ENCODE data around the genes OVCH2 and RIC3.

DNA sequence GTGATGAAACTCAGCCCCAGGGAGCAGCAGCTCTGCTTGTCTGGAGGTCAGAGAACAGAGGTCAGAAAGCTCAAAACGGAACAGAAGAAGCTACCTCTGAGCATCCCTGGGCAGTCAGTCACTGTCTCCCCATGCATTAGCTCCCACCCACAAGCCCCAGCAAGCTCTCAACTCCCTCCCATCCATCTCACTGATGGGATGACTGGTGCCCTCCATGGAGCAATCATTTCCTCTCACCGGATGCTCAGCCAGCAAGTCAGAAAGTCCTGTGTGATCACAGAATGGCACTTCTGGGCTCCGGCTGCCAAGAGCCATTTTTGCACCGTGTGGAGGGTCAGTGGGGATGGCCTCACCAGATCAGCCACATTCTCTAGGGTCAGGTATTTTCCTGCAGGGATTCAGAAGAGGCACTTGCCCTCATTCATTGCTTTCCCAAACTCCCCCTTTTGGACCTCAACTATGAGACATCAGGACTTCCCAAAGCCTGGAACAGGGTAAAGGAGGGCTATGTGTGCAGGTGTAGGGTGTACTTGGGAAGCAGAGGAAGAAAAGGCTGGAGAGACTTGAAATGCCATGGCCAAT, 1.7 kb downstream of the TPP1 start:
- RRBS, result 87% methylated on average over 2 of the region's 4 CpGs

GRCh38 chr11:7251481-7251743, 292 bp upstream of the SYT9 start:
- RRBS, result 36% methylated on average over 3 of the region's 18 CpGs

GRCh38 chr11:7515420-7516074, 1.7 kb downstream of the PPFIBP2 start:
- RRBS, result no CpG with 5 or more reads among the region's 2 CpGs

DNA sequence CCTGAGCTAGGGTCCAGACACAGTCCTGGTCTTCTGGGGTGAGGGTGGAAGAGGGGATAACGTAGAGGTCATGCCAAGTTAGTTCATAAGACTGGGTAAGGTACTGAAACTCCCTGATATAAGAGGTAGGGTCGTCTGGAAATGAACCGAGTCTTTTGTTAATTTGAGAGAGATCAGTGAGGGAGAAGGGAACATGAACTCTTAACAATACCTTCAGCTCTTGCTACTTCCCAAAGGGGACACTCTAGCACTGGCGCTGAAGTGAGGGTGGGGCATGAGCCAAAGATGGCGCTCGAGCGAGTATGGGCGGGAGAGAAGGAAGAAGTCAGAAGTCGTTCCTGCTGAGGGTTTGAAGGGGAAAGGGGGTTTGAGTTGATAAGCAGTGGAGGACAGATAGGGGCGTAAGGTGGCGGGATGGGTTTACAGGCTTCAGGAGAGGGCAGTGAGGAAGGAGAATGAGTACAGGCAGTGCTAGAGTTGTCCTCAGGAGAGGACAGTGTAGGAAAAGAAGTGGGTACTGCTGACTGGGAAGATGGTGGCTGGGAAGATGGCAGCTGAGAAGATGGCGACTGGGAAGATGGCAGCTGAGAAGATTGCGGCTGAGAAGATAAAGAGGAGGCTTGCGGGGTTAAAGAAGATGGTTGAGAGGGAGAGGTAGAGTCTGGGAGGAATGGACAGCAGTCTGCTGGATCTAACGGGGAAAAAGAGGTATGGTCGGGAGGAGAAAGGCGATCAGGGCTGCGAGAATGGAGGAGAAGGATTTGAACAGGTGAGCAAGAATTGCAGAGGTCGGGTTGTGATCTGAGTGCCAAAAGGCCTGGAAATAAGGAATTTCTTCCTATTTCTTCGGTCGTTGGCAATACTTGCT, 5.0 kb downstream of the PPFIBP2 start:
- RRBS, result no CpG with 5 or more reads among the region's 21 CpGs

GRCh38 chr11:7523229-7524239, 9.7 kb downstream of the PPFIBP2 start:
- RRBS, result no CpG with 5 or more reads among the region's 7 CpGs

GRCh38 chr11:7576736-7576952, 62.8 kb downstream of the PPFIBP2 start:
- RRBS, result no CpG with 5 or more reads among the region's 8 CpGs

DNA sequence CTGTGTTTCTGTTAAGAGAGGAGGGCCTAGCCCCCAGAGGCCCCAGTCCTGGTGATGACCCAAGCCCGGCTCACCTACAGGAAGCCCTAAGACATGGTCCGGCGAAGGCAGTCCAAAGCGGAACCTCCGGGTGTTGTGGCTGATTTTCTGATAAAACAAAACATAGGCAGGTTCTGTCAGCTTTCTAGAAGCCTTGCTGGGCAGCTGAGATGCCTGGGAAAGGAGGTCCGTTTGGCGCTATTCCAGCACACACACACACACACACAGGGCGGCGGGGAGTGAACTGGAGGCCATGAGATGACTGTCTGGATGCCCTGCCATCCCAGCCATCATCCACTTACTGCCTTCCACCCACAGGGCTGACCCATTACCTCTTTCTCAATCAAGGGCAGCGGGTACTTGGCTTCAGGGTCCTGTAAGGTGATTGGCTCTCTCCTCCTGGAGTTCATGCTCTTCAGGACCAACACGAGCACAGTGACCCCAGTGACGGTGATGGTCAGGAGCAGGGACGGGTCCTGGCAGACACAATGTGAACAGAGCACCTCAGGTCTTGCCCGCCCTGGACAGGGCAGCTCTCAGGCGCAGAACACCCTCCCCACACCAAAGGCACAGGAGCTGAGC, 813 bp downstream of the CYB5R2 start:
- RRBS, result no CpG with 5 or more reads among the region's 15 CpGs

DNA sequence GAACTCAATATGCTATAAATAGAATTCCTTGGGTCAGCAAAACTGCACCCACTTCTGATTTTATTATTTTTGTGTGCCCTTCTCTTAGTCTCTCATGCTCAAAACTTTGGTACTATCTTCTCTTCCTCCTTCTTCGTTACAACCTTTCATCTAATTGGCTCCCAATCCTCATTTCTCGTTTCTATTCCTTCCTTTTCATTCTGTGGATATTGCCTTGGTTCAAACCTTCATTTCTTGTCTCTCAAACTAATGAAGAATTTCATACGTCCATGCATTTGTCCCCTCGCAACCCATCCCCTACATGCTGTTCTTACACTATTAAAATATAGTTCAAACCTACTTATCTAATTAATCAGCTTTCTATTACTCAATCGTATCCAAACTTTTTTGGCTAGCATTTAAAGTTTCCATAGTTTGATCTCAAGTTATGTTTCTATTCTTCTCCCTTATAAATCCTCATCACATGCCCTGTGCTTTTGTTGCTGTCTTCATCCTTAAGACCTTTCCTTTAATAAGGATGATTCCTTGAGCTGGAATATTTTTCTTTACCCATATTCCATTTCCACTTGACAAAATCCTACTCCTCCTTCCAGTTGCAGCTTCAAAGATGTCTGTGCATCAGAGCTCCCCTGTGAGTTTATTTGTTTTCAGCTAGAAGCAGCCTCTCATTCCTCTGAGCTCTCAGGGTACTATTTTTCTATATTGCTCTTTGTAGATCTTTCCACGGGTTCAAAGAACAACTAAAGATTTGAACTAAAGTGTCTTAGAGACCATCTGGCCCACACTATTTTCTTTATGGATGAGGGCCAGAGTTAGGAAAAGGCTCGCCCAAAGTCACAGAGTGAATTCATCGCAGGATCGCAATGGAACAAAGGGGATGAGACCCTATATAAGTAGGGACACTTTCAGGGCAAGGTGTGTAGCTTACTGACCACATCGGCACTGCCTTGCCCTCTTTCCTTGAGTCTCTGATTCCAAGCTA, 8.4 kb downstream of the OVCH2 start:
- RRBS, result no CpG with 5 or more reads among the region's 10 CpGs

GRCh38 chr11:7706243-7706882, at the start of gene OVCH2:
OVCH2 (minus strand) TSS chr11:7706477.
- RRBS, result no CpG with 5 or more reads among the region's 6 CpGs

DNA sequence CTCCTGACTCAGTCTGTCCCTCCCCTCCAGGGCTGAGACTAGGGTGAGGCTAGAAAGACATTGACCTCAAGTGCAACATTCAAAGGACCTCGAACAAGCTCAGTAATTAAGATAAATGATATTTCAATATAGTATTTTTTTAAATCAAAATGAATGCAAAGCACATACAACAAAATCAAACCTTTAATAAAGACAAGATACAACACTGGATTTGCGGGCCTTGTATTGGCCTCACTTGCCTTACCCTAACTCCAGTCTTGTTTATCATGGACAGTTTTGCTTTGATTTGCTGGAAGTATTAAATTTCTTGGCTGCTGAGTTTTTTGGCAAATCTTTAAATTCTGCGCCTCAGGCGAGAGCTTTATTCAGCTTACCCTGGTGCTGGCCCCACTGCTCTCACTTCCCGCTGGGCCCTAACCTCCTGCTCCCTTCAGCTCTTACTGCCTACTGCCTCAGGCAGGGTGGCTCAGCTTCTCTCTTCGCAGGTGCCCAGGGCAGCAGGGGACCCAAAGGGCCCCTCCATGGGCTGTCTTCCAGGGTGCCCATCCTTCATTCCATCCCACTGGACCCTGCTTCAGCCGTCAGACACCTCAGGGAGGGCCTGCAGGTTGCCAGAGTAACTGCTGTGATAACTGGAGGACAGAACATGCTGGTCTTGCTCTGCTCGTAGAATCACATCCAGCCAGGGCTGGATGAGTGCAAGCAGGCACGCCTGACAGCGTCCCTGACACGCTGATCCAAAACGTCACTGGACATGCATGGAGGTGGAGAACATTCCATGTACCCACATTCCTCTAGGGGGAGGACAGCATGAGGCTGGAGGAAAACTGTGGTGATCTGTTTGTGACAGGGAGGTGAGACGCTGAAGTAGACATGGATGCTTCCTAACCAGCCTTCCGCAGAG, 45.7 kb upstream of the TUB start:
- RRBS, result no CpG with 5 or more reads among the region's 14 CpGs

DNA sequence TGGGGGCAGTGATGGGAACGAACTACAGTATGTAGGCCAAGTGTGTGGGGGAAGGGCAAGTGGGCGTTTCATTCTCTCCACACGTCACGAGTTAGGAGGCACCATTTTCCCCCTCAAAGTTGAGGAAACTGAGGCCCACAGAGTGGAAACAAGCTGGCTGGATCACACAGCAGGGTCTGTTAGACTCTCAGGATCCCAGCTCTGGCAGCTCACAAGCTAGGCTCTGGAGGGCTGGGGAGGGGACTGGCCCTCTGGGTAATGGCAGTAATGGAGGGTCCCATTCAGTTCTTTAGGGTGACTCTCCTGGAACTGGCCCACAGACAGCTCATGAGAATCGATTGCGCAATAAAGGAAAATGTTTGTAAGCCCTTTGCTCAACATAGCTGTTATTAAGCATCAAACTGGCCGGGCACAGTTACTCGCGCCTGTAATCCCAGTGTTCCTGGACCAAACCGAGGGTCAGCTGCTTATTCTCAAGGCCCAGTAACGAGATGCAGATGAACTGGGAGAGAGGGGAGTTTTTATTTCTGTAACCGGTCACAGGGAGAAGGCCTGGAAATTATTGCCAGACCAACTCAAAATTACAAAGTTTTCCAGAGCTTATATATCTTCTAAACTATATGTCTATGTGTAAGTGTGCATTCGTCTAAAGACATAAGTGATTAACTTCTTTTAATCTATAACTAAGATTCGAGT, 24.0 kb upstream of the TUB start:
- RRBS, result no CpG with 5 or more reads among the region's 14 CpGs

GRCh38 chr11:8092657-8093082, 11.7 kb downstream of the TUB start:
- RRBS, result no CpG with 5 or more reads among the region's 5 CpGs

DNA sequence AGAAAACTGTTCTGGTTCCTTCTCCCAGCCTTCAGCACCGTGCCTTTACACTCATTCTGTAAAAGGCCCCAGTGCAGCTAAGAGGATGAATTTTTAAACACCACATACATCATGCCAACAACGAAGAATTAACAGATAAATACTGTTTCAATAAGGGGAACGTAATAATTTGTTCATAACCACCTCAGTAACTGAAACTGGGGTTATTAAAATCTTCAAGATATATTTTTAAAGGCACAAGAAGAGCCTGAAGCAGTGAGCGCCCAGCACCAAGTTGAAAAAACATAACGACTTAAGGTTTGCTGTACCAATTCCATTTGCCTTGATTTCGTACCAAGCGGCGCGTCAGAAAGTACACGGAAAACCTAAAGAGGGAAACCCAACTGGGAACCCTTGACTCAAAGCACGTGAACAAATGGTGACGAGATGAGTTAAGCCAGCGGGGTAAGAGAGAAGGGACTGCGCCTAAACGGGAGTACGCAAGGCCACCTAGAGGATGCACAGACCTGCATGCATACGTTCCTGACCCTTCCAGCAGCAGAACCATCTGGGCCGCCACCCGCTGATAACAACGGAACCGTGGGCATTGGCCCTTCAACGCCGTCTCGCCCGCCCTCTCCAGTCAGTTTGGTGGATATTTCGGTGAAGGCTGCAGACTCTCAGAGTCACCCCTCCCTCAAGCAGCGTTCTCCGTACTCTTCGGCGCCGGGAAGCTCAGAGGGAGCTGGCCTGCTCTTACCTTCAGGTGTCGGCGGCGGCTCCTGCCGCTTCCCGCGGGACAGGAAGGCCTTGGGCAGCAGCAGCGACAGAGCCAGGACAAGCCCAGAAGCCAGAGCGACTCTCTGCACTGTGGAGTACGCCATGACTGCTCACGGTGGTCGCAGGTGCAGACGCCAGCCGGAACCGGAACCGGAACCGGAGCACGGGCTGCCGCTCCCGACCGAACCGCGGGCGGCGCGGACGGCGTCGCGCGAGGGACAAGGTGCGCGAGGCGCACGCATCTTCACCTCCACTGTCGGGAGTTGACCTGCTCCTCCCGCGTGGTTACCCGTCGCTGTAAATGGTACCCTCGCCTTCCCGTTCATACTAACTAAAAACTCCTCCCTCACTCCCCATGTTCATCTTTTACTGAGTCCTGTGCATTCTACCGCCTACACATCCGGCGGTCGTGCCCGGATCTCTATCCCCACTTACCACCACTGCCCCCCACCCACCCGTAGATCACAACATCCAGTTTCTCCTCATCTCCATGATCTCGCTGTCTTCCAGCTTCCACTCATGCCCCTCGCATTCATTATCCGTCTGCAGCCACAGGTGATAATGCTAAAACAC, at the start of gene RIC3:
Gene RIC3, minus strand, starts transcription at position 899 of the 1,332 bp plus-strand sequence.
- RRBS, result no CpG with 5 or more reads among the region's 81 CpGs

DNA sequence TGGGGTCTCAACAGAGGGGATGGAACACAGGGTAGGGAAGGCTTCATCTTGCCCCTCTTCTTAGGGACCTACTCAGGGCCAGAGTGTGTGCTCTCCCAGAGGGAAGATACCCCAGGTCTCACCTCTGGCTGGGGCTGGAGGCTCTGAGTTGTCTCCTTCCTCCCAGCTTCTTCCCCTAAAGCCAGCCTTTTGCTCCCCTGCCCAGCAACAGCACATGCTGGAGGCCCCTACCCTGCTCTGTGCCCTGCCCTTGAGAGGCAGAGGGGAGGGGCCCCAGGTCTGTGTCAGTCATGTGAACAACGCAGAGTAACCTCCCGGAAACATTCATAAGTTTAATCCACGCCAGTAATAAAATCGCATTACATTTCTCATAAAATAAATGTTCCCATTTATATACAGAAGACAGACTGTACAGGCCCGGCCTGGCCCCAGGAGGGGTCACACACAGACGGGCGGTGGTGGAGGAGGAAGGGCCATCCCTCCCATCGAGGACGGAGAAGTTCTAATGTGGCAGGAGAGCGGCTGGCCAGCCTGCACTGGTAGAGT, 39.6 kb downstream of the LMO1 start:
- RRBS, result 25% methylated on average over 1 of the region's 10 CpGs

DNA sequence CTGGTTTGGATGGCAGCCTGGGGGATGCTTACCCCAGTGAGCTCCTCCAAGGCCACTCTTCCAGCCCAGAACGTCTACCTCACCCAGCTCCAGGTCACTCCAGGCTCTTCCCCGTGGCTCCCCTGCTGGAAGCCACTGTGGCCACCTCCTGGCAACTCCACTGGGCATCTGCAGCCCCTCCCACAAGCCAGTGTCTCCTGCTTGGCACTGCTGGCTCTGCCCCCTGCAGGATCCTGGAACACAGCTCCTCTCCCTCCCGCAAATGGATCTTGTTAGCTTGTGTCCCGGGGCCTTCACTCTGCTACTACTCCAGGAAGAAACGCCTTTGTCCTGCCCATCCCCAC, 29.2 kb downstream of the LMO1 start:
- RRBS, result no CpG with 5 or more reads among the region's 5 CpGs

DNA sequence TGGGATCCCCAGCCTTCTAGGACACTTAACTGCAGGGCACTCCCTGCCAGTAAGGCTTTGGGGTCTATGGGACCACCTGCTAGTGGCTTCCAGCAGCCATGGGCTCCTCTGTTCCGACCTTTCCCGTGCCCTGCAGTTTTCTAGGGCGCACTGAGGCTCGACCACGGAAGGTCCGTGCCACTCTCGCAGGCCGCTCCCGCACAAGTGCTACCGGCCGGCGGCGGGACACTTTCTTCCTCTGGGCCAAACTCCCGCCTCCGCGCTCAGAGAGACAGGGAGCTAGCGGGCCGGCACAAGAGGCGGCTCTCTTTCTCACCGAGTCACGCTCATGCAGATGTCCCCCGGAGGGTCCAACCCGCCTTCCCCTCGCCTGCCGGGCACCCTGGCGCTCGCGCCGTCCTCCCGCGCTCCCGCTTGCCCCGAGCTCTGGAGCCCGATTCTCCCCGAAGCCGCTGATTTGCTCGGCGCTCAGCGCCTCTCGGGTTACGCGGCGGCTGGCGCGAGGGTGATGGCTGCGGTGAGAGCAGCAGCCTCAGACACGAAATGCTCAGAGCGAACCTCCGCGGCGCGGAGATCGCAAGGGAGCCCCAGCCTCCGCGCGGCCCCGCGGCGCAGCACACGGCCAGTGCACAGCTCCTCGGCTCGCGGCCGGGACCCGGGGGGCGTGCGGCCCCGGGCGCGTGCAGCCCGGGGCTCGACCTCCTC, 1.1 kb downstream of the LMO1 start:
- RRBS, result 12% methylated on average over 11 of the region's 72 CpGs

DNA sequence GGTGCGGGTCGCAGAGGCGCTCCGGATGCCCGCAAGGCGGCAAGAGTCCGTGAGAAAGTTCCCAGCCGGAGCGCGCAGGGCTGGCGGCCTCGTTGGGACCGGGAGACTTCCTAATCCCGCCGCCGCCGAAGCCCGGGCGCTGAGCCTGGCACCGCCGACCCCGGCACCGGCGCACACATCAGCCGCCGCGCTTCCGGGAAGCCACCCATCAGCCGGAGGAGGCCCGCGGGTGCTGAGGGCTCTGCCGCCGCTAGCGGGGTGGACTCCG, 4.3 kb upstream of the LMO1 start:
- RRBS, result 23% methylated on average over 8 of the region's 35 CpGs

DNA sequence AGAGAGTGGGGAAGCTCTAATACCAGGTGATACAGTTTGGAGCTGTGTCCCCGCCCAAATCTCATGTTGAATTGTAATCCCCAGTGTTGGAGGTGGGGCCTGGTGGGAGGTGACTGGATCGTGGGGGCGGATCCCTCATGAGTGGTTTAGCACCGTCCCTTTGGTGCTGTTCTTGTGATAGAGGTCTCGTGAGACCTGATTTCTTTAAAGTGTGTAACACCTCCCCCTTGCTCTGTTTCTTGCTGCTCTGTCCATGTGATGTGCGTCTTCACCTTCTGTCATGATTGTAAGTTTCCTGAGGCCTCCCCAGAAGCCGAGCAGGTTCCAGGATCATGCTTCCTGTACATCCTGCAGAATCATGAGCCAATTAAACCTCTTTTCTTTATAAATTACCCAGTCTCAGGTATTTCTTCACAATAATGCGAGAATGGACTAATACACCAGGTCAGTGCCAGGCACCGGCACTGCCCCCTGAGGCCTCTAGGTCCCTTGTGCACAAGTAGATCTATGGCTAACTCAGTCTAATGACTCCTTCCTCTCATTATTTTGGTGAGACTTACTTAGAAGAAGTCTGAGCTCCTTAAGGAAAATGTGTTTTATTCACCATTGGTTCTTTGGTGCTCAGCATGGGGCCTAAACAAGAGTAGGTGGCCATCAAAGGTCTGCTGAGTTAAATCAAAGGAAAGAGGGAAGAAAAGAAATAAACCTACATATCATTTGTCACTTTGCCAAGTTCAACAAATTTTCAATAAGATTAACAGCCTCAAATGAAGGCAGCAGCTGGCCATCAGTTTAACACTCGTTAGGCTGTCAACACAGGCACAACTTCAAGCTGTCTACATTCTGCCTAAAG, 40.6 kb downstream of the TRIM66 start:
- RRBS, result no CpG with 5 or more reads among the region's 10 CpGs

DNA sequence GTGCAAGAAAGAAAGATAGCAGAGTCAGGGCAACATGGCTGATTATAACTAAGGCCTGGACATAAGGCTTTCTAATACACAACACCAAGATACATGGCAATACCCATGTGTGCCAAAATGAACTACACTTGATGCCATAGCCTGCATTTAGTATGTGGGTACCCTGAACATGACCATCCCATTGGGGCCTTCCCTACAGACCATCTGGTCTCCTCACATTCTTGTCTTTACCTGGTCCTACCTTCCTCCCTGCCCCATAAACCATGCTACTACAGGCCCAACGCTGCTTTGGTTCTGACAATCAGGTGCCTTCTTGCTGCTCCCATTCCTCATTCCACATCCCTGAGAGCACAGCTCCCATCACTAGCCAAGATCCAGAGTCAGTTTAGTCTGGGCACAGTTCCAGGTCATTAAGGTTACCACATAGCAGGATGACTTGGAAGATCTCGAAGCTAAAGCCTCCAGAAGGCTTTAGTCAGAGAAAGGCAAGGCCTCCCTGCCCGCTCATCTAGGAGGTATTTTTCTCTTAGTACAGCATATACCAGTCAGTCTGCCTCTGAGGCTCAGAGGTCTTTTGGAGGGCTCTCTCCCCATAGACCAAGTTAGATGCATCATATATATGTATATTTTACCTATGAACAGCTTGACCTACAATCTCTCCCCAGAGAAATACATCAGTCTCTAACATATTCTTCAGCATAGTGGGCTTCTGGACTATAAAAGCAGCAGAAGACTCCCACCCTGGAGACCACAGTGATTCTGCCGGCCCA, 30.4 kb downstream of the TRIM66 start:
- RRBS, result no CpG with 5 or more reads among the region's 4 CpGs

DNA sequence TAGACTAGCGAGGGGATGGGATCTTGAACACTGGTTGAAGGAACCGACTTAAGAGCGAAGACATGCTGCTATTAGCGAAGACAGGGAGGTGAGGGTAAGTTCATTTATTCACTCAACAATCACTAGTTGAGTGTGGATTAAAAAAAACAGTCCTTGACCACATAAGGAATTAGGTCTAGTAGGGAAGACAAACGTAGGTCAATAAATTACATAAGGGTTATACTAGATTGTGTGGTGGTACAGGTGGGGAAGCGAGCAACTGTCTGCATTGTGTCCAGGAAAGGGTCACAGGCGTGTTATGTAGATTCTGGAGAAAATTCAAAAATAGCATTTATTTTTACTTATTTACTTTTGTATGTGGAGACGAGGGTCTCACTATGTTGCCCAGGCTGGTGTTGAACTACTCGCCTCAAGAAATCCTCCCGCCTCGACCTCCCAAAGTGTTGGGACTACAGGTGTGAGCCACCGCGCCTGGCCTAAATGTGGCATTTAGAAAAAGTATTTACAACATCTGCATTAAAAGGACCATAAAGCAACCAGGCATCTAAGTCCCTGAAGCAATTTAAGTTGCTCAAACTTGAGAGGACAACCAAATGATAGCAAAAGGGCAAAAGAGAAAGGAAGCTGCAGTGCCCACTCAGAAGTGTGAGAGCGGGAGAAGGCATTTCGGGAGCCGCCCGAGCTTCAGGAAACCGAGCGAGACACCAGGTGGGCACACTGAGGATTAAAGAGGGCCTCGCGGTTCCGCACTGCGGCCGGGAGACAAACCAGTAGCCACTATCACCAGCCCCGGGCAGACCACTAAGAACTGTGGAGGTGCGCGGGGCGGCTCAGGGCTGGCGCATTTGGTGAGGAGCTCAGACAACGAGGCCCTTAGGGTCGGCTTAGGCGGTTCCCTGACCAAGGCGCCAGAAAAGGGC, 620 bp downstream of the TRIM66 start:
- RRBS, result no CpG with 5 or more reads among the region's 33 CpGs

Data from GM06990 (cell line).